Measurements from ENCODE around the gene ZNF292.

- PRO-cap, result no peak
CAGE:
- cytosol, long polyA minus RNA, result no peak
- cytosol, long polyA plus RNA, result no peak
- long polyA plus RNA, result no peak
- nucleus, long polyA minus RNA, result no peak
- nucleus, long polyA plus RNA, result no peak
Observed at GRCh38 chr6:85660106-85660846, 17.6 kb upstream of the SYNCRIP start.

DNA sequence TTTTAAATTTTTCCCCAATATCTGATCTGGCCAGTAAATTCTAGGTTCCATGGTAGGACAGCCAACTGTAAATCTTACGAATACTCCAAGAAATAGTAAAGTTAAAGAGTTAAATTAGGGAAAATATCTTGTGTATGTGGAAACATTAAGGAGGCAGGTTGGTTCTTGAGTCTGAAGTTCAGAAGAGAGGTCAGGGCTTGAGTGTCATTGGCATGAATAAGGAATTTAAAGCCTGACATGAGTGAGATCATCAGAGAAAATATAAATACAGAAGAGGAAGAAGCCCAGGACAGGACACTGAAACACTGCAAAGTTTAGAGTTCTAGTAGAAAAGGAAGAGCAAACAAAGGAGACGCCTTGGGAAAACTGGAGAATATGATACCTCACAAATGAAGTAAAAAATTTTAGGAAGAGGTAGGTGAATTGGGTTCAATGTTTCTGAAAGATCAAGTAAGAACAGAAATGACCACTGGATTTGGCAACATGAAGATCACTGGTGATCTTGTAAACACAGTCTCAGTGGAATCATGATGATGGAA lies 41.5 kb upstream of the SYNCRIP start:
- PRO-cap, result no peak
CAGE:
- cytosol, long polyA minus RNA, result no peak
- cytosol, long polyA plus RNA, result no peak
- long polyA plus RNA, result no peak
- nucleus, long polyA minus RNA, result no peak
- nucleus, long polyA plus RNA, result no peak

DNA sequence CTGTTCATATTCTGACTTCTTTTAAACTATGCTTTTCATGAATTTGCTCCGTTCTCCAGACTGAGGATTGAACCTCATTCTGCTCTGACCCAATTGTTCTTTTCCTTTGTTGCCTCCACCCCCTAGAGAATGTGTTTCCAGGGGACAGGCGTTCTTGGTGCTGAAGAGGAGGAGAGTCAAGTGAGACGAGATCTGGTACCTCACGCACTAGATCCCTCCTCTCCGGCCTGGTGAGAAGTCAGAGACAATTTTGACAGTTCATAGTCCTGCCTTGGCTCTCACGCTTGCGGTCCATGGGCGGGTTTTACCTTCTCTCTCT lies 629 bp upstream of the ZNF292 start:
- PRO-cap, result bidirectional peak, plus-strand start at position 261 of the sequence, minus-strand start at position 108 of the sequence
CAGE:
- cytosol, long polyA minus RNA, result no peak
- cytosol, long polyA plus RNA, result no peak
- long polyA plus RNA, result no peak
- nucleus, long polyA minus RNA, result start-site peak on the plus strand centred at position 163 of the sequence, 24 bp wide, 86 reads; start-site peak on the plus strand centred at position 252 of the sequence, 49 bp wide, 59 reads
- nucleus, long polyA plus RNA, result no peak

GRCh38 chr6:87155096-87155830 lies at the start of gene ZNF292:
Gene ZNF292 (plus strand): TSS chr6:87155565.
- PRO-cap, result bidirectional peak, plus-strand start at chr6:87155569, minus-strand start at chr6:87155290
CAGE:
- cytosol, long polyA minus RNA, result start-site peak on the plus strand at chr6:87155565-87155579, 258 reads
- cytosol, long polyA plus RNA, result no peak
- long polyA plus RNA, result start-site peak on the plus strand at chr6:87155567-87155582, 71 and 154 reads in 2 replicates
- nucleus, long polyA minus RNA, result start-site peak on the plus strand at chr6:87155327-87155406, 33 reads; start-site peak on the plus strand at chr6:87155579-87155592, 324 reads; start-site peak on the plus strand at chr6:87155674-87155729, 25 reads
- nucleus, long polyA plus RNA, result start-site peak on the plus strand at chr6:87155565-87155591, 251 and 418 reads in 2 replicates

DNA sequence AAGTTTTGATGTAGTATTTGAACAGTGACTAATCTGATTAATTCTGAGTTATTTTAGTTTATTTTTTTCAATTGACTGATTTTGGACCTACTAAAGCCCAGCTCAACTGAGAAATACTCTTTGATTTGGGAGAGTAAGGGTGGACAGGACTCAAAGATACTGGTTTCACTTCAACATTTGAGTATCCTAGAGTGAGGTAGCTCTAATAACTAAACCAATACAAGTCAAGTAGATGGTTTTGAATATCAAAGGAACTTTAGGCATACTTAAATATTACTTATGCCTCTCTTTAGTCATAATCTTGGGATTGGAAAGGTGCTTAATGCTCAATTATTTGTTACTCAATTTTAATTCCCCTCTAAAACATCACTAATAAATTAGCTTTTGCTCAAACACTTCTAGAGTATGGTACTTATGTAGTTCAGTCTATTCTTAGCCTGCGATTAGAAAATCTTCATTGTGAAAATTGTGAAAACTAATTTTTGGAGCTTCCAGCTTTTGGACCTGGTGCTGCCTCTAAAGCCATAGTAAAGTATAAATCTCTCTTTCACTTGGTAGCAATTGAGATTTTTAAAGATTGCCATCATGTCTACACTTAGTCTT lies 65.8 kb downstream of the ZNF292 start:
- PRO-cap, result no peak
CAGE:
- cytosol, long polyA minus RNA, result no peak
- cytosol, long polyA plus RNA, result no peak
- long polyA plus RNA, result no peak
- nucleus, long polyA minus RNA, result no peak
- nucleus, long polyA plus RNA, result no peak

GRCh38 chr6:87322724-87323404 lies 476 bp downstream of the SMIM8 start:
- PRO-cap, result no peak
CAGE:
- cytosol, long polyA minus RNA, result no peak
- cytosol, long polyA plus RNA, result no peak
- long polyA plus RNA, result no peak
- nucleus, long polyA minus RNA, result no peak
- nucleus, long polyA plus RNA, result no peak

DNA sequence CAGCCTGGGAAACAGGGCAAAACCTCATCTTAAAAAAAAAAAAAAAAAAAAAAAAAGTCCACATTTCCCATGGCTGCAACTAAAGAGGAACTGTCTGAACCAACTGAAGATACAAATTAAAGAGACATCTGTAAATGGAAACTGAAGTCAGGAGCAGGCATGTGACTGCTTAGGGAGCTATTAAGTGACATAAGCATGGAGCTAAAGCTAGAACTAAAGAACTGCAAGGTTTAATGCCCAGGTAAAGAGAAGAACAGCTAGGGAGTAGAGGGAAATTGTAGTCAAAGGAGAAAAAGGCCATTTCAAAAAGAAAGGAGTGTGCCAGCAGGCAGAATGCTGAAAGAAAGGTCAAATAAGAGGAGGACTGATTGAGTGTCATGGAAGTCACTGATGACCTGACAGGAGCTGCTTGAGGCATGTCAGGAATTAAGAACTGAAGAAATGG lies 10.6 kb downstream of the AKIRIN2 start:
- PRO-cap, result no peak
CAGE:
- cytosol, long polyA minus RNA, result no peak
- cytosol, long polyA plus RNA, result no peak
- long polyA plus RNA, result no peak
- nucleus, long polyA minus RNA, result no peak
- nucleus, long polyA plus RNA, result no peak

DNA sequence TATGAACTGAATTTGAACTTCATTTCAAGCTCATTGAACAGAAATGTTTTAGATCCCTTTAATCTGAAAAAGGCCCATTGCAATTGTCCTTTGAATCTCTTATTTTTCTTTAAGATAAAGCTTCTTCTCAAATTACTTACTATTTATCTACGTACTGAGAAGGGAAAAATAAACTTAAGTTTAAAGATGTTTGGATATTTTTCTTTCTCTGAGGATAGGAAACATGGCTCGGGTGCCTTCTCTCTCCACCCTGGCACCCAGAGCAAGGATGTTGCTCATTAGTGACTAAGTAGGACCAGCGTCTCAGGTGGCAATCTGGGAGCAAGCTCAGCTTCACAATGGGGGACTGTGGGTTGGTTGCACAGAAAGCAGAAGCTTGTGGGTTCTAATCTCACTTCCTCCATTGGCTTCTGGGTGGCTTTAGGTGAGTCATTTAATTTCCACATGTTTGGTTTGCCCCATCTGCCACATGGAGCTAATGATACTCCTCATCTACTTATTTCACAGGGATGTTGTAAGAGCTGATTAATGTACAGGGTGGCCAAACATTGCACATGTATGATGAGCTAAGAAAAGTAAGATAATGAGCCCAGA lies 54.7 kb upstream of the AKIRIN2 start:
- PRO-cap, result no peak
CAGE:
- cytosol, long polyA minus RNA, result no peak
- cytosol, long polyA plus RNA, result no peak
- long polyA plus RNA, result no peak
- nucleus, long polyA minus RNA, result no peak
- nucleus, long polyA plus RNA, result no peak

- PRO-cap, result no peak
CAGE:
- cytosol, long polyA minus RNA, result no peak
- cytosol, long polyA plus RNA, result no peak
- long polyA plus RNA, result no peak
- nucleus, long polyA minus RNA, result no peak
- nucleus, long polyA plus RNA, result no peak
Observed at GRCh38 chr6:87789659-87790154, 87.7 kb upstream of the AKIRIN2 start.

- PRO-cap, result no peak
CAGE:
- cytosol, long polyA minus RNA, result no peak
- cytosol, long polyA plus RNA, result no peak
- long polyA plus RNA, result no peak
- nucleus, long polyA minus RNA, result no peak
- nucleus, long polyA plus RNA, result no peak
Observed at GRCh38 chr6:88178141-88178471, 12.0 kb upstream of the CNR1 start.

GRCh38 chr6:88179592-88180315 lies 13.6 kb upstream of the CNR1 start:
- PRO-cap, result no peak
CAGE:
- cytosol, long polyA minus RNA, result no peak
- cytosol, long polyA plus RNA, result no peak
- long polyA plus RNA, result no peak
- nucleus, long polyA minus RNA, result no peak
- nucleus, long polyA plus RNA, result no peak

GRCh38 chr6:88840731-88841526 lies 122.5 kb downstream of the RNGTT start:
- PRO-cap, result no peak
CAGE:
- cytosol, long polyA minus RNA, result no peak
- cytosol, long polyA plus RNA, result no peak
- long polyA plus RNA, result no peak
- nucleus, long polyA minus RNA, result no peak
- nucleus, long polyA plus RNA, result no peak

GRCh38 chr6:89079510-89080026 lies 983 bp upstream of the PNRC1 start:
- PRO-cap, result unidirectional peak, plus-strand start at chr6:89079650; bidirectional peak, plus-strand start at chr6:89079907, minus-strand start at chr6:89079919
CAGE:
- cytosol, long polyA minus RNA, result no peak
- cytosol, long polyA plus RNA, result no peak
- long polyA plus RNA, result no peak
- nucleus, long polyA minus RNA, result no peak
- nucleus, long polyA plus RNA, result no peak

- PRO-cap, result no peak
CAGE:
- cytosol, long polyA minus RNA, result no peak
- cytosol, long polyA plus RNA, result no peak
- long polyA plus RNA, result no peak
- nucleus, long polyA minus RNA, result start-site peak on the plus strand at chr6:89436235-89436512, 7 reads
- nucleus, long polyA plus RNA, result no peak
Observed at GRCh38 chr6:89435999-89436618, 3.2 kb downstream of the ANKRD6 start.

GRCh38 chr6:89661924-89662527 lies 23.5 kb upstream of the LYRM2 start:
- PRO-cap, result no peak
CAGE:
- cytosol, long polyA minus RNA, result no peak
- cytosol, long polyA plus RNA, result no peak
- long polyA plus RNA, result no peak
- nucleus, long polyA minus RNA, result no peak
- nucleus, long polyA plus RNA, result no peak

DNA sequence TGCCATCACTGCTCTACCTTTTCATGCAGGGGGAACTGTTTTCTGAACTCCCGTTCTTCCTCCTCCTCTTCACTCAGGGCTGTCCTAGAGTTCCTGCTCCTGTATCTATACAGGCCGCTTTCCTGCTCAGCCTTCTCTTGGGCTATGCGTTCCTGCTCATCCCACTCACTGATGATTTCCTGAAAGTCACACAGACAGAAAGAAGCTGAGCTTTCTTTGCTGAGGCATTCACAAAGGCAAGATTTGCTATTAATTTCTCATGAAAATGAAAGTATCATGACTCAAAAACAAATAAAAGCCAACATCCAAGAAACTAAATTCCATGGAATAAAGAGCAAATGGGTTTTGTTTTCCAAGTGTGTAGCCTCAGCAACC lies 52.1 kb upstream of the LYRM2 start:
- PRO-cap, result no peak
CAGE:
- cytosol, long polyA minus RNA, result no peak
- cytosol, long polyA plus RNA, result no peak
- long polyA plus RNA, result no peak
- nucleus, long polyA minus RNA, result no peak
- nucleus, long polyA plus RNA, result no peak

GRCh38 chr6:89952714-89953309 lies 58.5 kb downstream of the GJA10 start:
- PRO-cap, result no peak
CAGE:
- cytosol, long polyA minus RNA, result no peak
- cytosol, long polyA plus RNA, result no peak
- long polyA plus RNA, result no peak
- nucleus, long polyA minus RNA, result no peak
- nucleus, long polyA plus RNA, result no peak

GRCh38 chr6:89999985-90000394 lies 105.7 kb downstream of the GJA10 start:
- PRO-cap, result no peak
CAGE:
- cytosol, long polyA minus RNA, result no peak
- cytosol, long polyA plus RNA, result no peak
- long polyA plus RNA, result no peak
- nucleus, long polyA minus RNA, result no peak
- nucleus, long polyA plus RNA, result no peak

GRCh38 chr6:90238752-90238951 lies 58.0 kb downstream of the BACH2 start:
- PRO-cap, result no peak
CAGE:
- cytosol, long polyA minus RNA, result no peak
- cytosol, long polyA plus RNA, result no peak
- long polyA plus RNA, result no peak
- nucleus, long polyA minus RNA, result no peak
- nucleus, long polyA plus RNA, result no peak

DNA sequence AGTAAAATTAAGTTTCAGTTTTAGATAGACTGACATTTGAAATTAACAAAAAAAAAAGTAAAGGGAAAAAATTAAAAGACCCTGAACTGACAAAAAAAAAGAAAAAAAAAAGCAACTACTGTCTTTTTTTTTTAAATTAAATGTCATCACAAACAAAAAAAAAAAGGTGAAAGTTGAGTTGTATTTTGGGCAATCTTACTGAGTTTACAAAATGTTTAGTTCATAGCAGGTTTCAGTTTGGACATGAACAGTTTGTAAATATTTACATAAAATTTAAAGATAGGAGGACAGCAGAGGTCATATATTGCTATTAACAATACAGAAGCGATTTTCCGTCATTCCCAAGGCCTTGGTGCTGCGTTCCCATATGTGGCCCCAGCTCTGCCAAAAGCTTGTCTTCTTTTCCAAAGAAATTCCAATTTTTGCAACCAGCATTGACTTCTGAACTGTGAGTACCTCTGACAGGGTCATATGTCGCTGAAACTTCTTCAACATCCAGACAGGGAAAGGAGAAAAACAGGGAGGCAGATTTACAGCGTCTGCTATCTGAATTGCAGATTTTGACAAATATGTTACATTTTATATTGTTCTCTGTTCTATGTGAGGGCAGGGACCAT lies 5.1 kb downstream of the BACH2 start:
- PRO-cap, result no peak
CAGE:
- cytosol, long polyA minus RNA, result no peak
- cytosol, long polyA plus RNA, result no peak
- long polyA plus RNA, result no peak
- nucleus, long polyA minus RNA, result no peak
- nucleus, long polyA plus RNA, result no peak